ENCODE results near the genes SRF, ZNF318, GTPBP2 and VEGFA.

DNA sequence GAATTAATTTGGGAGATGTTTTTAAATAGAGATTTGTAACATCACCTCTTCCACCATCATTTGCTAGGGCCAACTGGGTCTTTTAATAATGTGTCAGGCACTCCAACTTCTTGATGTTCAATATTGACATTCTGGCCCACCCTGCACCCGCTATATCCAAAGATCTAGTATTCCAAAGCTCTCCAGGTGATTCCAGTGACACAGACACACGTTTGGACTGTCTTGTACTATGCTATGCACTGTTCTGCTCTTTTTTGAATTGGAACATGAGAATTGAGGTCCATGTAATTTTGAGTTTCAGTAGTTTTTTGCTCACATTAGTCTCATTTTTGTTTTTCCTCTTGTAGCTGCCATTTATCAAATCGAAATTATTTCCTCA is 2.9 kb downstream of the BICRAL start:
- PRO-cap, result no peak

GRCh38 chr6:42786564-42787573 is 5.0 kb downstream of the BICRAL start:
- PRO-cap, result unidirectional peak, plus-strand start at chr6:42787103

- PRO-cap, result no peak
Observed at GRCh38 chr6:42795839-42796398, 14.1 kb downstream of the BICRAL start.

DNA sequence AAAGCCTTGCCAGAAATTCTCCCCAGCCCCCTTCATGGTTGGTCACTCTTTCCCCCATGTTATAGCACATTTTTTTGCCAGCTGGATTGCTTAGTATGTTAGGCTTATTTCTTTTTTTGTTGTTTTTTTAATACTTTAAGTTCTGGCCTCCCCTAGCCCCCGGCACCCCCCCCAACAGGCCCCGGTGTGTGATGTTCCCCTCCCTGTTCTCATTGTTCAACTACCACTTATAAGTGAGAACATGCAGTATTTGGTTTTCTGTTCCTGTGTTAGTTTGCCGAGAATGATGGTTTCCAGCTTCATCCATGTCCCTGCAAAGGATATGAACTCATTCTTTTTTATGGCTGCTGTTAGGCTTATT is 27.1 kb downstream of the BICRAL start:
- PRO-cap, result no peak

DNA sequence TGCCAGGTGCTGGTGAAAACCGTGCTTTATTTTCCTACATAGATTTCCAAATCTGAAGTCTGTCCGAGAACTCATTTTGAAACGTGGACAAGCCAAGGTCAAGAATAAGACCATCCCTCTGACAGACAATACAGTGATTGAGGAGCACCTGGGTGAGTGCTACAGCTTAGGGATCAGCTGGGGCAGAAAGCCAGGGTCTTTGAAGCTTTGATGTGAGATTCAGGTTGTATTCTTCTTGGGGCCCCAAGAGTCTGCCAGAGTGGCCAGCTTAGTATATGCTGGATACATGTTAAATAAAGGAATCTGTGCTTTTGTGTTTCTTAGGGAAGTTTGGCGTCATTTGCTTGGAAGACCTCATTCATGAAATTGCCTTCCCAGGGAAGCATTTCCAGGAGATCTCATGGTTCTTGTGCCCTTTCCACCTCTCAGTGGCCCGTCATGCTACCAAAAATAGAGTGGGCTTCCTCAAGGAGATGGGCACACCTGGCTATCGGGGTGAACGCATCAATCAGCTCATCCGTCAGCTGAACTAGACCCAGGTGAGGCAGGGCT is 4.6 kb downstream of the C6orf226 start:
- PRO-cap, result unidirectional peak, plus-strand start at position 136 of the sequence

- PRO-cap, result bidirectional peak, plus-strand start at chr6:42985333, minus-strand start at chr6:42985248
Observed at GRCh38 chr6:42985121-42985552, 767 bp downstream of the PPP2R5D start.

- PRO-cap, result no peak
Observed at GRCh38 chr6:43046562-43046926, 7.1 kb downstream of the CUL7 start.

DNA sequence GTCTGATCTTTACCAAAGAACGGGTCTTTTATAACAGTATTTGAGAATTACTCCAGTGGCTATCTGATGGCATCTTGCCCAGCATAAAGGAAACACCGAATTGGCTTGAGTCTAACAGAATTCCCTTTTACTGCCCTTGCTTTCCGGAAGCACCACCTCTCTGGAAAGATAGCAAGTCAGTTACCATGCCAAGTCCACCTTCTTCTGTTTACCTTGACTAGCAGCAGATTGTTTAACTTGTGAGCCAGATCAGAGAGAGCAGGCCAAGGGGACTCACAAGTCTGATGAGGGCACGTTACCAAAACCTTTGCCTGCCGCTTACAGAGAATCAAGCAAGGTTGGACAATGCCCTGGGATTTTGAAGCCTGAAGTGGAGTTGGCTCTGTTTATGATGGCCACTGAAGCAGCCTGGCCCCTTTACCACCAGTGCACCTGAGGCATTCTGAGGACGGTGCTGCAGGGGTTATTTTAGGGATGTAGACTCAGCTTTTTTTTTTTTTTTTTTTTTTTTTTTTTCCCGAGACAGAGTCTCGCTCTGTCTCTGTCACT is 20.7 kb upstream of the SRF start:
- PRO-cap, result no peak

GRCh38 chr6:43170618-43171743 is at the start of gene SRF:
TSS of gene SRF (plus strand) at chr6:43171269.
- PRO-cap, result bidirectional peak, plus-strand start at chr6:43171316, minus-strand start at chr6:43171031; unidirectional peak, plus-strand start at chr6:43171516

DNA sequence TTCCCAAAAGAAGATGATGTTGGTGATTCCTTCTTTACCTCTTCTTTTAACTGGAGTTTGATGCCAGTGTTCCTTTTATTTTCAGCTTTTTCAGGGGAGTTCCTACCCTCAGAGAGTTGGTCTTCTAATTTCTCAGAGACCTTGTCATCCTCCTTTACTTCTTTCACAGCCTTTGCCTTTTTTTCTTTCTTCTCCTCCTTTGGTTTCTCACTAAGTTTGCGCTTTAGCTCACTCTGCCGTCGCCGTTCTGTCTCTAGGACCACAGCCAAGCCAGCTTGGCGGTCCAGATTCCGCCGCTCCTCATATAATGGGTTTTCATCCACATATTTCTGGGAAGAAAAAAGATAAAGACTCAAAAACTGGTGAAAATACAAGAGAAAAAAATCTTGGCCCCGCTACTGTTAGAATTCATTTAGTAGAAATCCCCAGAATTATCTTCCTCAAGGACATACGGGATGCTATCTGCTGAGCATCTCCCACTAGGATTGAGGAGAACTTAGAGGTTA is 29.2 kb downstream of the ZNF318 start:
- PRO-cap, result no peak

- PRO-cap, result bidirectional peak, plus-strand start at chr6:43369321, minus-strand start at chr6:43369320; bidirectional peak, plus-strand start at chr6:43369849, minus-strand start at chr6:43369612
Observed at GRCh38 chr6:43369116-43370020, at the start of gene ZNF318. TSS of gene ZNF318 (minus strand) at chr6:43369647.

DNA sequence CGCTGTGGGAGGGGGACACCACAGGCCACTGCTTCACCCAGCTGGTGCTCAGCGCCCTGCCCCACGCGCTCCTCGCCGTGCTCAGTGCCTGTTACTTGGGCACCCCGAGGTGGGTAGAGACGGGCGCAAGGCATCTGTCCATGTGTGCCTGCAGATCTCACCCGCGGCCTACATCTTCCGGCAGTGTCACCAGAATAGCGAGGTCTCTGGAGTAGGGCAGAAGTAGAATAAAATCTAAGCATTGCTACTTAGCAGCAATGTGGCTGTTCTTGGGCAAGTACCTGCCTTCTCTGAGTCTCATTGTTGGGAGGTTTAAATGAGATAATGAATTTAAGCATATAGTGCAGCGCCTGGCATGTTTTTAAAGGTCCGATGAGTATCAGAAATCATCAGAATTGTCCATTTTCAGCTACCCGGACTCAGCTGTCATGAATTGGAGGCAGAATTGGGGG is 716 bp downstream of the ABCC10 start:
- PRO-cap, result bidirectional peak, plus-strand start at position 105 of the sequence, minus-strand start at position 86 of the sequence

- PRO-cap, result no peak
Observed at GRCh38 chr6:43438508-43439155, 11.3 kb downstream of the ABCC10 start.

- PRO-cap, result no peak
Observed at GRCh38 chr6:43517253-43518039, 557 bp downstream of the POLR1C start.

GRCh38 chr6:43628736-43629321 is at the start of gene GTPBP2:
TSS of gene GTPBP2 (minus strand) at chr6:43629264.
- PRO-cap, result bidirectional peak, plus-strand start at chr6:43628925, minus-strand start at chr6:43628868; bidirectional peak, plus-strand start at chr6:43629495, minus-strand start at chr6:43629228

DNA sequence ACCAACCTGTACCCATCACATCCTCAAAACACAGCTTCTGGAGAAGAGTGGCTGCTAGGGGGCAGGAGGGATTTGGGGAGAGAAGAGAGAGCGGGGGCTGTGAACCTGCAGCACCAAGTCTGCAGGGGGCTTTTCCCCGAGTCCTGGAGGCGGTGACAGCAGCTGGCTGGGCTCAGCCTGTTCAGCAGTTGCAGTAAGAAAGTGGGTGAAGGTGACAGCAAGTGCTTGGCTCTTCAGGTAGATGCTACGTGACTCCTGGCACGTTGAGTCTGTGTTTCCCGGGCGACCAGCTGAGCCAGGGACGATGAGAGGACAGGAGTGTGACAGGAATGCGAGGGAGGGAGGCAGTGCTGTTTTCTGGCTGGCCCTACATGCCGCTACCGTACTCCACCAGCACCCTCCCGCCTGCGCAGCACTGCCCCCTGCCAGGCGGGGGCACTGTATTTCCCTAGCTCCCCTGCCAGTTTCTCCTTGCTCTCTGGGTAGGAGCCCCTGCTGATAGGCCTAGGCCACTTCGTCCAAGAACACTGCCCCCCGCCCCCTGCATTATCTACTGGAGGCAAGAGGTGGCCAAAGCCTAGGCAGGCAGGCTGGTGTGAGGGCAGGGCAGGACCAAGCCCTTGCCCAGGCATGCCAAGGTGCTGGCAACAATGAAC is 19.4 kb downstream of the MRPS18A start:
- PRO-cap, result unidirectional peak, minus-strand start at position 118 of the sequence; unidirectional peak, minus-strand start at position 470 of the sequence

- PRO-cap, result no peak
Observed at GRCh38 chr6:43682715-43683157, 4.9 kb downstream of the MRPS18A start.

GRCh38 chr6:43686605-43687419 is 779 bp downstream of the MRPS18A start:
- PRO-cap, result no peak

- PRO-cap, result bidirectional peak, plus-strand start at chr6:43770211, minus-strand start at chr6:43770089; bidirectional peak, plus-strand start at chr6:43770775, minus-strand start at chr6:43770612
Observed at GRCh38 chr6:43770152-43771221, at the start of gene VEGFA. TSS of gene VEGFA (plus strand) at chr6:43770211.

- PRO-cap, result no peak
Observed at GRCh38 chr6:43811018-43811990, 41.3 kb downstream of the VEGFA start.